Mucosa of descending colon (tissue), 1 donor: ENCODE measurements around a stretch of chr12.

- PRO-cap: no peak
Observed at GRCh38 chr12:91171365-91172070, 11.1 kb downstream of the DCN start.

DNA sequence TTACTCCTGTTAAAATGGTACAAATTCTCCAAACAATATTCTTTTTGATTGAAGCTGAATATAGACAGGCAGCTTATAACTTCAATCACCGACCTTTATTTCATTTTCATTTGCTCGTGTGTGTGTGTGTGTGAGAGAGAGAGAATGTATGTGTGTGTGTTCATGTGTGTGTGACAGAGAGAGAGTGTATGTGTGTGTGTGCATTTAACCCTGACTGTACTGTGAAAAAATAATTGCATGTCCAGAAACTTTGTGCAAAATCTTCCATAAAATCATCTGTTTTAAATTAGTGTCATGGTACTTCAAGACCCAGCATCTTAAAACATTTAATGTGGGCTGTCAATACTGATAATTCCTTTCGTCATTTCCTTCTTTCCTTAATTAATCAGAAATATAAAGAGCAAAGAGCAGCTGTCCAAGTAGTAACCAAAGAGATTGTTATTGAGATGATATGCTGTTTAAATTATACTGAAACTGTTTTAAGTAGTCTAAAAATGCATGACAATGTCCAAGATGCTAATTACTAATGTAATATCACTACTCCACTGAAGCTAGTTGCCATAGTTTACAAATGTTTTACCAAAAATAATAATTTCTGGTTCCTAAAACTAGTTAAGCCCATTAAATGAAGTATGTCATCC lies 1.5 kb downstream of the DCN start:
- PRO-cap: no peak

DNA sequence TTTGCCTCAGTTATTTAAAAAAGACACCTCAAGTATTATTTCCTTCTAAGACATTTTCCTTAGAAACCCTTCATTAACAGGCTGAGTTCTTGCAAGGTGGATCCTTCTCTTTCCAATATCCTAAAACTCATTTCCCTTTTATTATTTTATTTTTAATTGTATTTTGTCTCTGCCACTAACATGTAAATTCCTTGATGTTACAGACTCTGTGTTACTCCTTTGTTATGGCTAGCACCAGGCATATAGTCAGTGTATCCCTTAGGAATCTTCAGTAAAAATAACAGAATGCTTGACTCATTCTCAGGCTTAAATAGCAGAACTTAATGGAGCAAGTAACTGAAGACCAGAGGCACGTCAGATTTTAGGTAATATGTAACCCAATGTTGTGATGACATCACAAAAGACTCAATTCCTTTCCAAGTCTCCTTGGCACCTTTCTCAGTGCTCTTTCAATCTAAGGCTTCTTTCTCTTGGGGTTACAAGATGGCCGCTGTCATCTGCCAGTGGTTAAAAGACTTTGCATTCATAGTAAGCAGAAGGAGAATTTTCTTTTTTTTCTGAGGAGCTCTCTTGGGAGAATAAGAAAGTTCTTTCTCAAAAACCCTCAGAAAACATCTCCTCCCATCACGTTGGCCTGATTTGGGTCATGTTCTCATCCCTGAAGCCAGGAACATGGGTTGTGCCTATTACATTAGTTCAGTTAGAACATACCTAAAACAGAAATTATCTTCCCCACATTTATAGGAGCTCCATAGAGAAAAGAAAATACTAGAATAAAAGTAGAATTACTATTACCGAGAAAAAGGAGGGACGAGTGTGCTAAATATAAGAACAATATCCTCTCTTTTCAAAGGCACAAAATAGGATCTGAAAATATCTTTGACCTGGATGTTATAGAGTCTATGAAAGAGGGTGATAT lies 33.4 kb upstream of the DCN start:
- PRO-cap: no peak

GRCh38 chr12:91327234-91327530 lies 144.6 kb upstream of the DCN start:
- PRO-cap: no peak

GRCh38 chr12:91578780-91579175 lies 396.2 kb upstream of the DCN start:
- PRO-cap: no peak

DNA sequence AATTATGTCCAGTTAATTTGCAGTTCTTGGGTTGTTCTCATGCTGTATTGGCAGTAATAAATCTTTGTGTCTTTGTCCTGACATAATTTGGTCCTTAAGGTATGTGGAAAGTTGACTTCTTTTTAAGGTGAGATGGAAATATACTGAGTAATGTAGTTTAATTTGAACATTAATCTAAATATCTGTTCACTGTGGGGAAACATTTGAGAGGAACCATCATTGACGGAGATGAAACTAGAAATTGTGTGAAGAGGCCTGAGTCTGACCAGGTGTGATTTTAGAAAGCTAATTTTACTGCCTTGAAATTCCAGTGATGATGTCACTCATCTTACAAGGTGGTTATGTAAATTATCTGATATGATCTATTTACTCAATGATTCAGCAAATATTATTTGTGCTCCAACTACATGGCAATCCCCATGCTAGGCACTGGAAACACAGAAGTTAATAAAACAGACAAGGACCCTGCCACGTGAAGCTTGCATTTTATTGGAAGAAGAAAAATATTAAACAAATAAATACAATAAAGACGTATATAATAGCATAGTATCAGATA lies 435.6 kb upstream of the DCN start:
- PRO-cap: no peak

DNA sequence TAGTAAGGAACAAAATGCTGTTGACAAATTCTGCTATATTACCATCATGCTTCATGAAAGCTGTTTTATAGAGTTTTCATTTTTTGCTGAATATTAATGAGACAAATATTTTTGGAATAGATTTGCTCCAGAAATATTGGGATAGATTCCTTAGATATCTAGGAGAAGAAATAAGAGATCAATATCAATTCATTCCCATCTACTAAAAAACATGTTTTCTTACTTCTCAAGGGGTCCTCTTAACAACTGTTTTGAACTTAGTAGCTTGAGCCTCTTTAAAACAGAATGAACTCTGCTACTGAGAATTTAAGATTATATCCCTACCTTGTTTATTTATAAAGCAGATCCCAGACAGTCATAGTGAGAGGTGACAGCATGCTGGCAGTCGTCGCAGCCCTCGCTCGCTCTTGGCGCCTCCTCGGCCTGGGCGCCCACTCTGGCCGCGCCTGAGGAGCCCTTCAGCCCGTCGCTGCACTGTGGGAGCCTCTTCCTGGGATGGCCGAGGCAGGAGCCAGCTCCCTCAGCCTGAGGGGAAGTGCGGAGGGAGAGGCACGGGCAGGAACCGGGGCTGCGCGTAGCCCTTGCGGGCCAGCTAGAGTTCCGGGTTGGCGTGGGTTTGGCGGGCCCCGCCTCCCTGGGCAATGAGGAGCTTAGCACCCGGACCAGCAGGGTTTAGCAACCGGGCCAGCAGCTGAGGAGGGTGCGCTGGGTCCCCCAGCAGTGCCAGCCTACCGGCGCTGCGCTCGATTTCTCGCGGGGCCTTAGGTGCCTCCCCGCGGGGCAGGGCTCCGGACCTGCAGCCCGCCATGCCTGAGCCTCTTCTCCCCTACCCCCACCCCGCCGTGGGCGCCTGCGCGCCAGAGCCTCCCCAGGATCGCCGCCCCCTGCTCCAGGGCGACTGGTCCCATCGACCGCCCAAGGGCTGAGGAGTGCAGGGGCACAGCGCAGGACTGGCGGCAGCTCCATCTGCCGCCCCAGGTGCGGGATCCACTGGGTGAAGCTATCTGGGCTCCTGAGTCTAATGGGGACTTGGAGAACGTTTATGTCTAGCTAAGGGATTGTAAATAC lies 451.1 kb upstream of the DCN start:
- PRO-cap: no peak

GRCh38 chr12:91834578-91834777 lies 311.2 kb downstream of the BTG1 start:
- PRO-cap: no peak

DNA sequence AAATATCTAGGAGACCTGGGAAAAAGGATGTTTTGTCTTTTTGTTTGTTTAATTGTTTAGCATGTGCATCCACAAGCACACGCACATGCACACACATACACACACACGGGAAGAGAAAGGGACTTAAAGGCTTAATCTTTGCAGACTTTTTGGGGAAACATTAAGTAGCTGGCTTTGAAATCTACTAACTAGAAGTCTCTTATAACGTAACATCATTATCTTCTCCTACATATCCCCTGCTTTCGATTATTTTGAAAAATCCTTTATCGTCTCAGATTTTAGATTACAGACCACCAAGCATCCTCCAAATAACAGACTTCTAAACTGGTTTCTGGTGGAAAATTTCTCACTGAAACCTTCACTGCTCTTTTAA lies 37.5 kb downstream of the BTG1 start:
- PRO-cap: no peak

DNA sequence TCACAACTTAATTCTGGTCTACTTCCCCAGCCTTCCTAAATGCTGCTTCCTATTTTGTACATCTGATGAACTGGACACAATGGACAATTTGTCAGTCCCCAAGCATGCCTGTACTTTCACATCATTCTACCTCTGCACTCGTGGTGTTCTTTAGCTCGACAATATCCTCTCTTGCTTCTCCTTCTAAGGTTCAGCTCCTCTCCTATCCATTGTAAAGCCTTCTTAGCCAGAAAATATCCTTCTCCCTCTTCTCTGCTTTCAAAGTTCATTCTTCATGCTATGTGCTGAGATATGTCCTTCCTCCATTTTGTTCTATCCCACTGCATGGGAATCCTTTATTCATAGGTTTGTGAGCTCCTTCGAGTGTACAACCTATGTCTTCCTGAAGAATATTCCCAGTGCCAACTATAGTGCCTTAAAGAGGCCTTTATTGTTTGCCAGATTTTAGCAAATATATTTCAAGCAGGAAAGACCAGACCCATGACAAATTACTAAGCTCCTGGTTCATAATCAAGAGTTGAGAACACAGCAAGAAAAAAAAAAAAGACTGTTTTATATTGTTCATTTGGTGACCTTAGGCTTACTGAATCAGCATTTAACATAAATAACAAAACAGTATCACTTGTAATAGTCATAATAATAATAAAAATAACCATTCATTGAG lies 33.5 kb downstream of the BTG1 start:
- PRO-cap: no peak

DNA sequence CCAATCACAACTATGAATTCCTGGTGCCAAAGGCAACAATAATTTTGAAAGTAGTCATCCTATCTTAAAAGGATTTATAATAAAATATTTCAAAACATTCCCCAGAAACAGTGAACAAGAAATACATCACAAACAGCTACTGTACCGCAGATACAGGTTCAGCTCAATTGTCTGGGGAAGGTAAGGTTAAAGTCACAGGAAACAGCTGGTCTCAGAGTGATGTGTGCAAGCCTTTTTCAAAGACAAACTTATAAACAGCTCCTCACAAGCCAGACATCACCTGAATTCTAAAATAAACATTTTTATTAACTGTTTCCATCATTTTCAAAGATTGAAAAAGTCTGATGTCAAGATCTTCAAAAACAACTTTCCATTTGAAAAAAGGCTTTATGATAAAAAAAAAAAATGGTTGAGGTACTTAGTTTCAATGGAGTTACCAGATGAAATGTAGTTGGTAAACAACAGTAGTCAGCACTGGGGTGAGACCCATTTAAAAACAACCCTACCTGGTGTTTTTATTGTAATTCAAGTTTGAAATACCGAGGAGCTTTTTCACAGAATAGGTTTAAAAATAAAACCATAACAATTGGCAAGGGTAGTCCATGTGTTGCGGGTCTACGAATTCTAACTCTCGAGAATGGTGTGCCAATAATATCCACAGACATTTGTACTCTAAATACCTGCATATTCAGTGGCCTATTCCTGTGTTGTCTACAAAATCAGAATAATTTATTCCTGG lies 4.0 kb downstream of the BTG1 start:
- PRO-cap: bidirectional peak, plus-strand start at position 454 of the sequence, minus-strand start at position 225 of the sequence

- PRO-cap: no peak
Observed at GRCh38 chr12:92143141-92143592, 2.5 kb downstream of the BTG1 start.

DNA sequence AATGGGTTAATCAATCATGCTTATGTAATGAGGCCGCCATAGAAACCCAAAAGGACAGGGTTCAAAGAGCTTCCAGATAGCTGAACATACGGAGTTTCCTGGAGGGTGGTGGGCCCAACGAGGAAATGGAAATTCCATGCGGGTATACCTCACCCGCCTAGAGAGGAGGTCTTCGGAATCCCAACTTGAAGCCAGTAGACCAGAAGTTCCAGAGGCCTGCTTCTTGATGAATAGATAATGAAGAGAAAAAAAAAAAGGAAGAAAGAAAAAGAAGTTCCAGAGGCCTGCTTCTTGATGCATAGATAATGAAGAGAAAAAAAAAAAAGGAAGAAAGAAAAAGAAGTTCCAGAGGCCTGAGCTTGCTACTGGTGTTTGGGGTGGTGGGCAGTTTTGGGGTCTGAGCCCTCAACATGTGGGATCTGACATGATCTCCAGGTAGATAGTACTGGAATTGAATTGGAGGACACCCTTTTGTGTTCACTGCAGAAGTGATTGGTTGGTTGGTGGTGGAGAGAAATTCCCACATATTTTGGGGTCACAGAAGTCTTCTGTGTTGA lies 11.3 kb upstream of the BTG1 start:
- PRO-cap: no peak

DNA sequence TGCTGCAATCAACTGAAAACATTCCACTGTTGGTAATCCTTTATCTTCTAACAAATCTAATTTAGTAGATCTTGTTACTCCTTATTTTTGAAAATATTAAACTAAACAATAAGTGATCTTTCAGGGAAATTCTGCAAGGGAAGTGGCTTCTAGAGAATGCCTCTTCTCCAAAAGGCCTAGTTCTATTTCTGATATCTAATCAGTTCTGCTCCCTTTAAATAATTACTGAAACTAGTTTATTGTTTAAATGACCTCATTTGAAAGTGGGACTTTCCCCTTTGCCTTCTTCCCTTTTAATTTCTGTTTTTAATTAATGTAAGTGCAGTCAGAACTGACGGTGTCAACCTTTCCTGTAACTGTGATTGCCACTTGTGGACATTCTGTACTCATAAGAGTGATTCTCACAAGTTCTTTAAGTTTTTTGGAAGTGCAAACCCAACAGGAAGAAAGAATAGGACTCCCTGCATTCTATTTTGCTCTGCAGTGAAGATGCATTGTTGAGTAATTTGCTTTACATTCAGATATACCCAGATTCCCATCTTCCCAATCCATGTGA lies 265.4 kb upstream of the PLEKHG7 start:
- PRO-cap: no peak

DNA sequence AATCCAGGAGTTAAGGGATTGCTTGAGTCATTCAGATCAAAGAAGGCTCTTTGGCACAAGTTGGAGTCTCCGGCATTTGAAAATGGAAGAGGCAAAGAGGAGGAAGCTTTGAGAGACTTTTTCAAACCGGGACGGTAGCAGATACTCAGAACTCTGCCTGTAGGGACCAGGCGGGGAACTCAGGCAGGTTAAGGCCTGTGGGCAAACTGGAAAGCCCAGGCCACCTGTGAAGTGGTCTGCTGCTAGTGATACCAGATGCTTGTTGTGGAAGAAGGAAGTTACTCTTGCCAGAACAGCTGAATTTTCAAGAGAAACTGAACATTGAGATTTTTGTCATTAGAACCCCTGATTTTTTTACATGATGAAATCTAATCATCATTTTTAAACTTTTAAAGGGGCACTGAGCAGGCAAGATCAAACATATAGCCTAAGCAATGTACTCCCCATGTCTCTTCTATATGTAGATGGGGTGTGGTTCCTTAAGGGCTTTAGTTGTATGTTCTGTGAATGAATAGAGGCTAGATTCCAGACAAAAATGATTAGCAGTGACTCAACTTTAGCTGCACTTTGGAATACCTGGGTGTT lies 256.9 kb upstream of the PLEKHG7 start:
- PRO-cap: unidirectional peak, minus-strand start at position 250 of the sequence

- PRO-cap: no peak
Observed at GRCh38 chr12:92503344-92504301, 199.2 kb upstream of the PLEKHG7 start.

DNA sequence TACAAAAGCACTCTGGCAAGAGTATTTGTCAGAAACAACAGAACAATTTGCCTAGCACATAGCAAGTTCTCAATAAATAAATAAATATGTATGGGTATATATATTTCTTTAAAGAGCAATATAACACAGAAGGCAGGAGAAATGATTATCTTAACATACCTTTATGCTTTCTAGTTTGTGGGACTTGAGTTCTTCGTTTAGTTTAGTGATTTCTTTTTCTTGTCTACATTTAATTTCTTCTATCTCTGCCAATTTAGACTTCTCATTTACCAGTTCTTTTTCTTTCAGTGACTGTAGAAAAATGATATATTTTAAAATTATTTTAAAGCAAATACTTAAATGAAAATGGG lies 77.3 kb downstream of the PLEKHG7 start:
- PRO-cap: no peak

GRCh38 chr12:93315121-93315816 lies 62.5 kb upstream of the NUDT4 start:
- PRO-cap: bidirectional peak, plus-strand start at chr12:93315387, minus-strand start at chr12:93315329

GRCh38 chr12:93378150-93378281 lies 291 bp downstream of the NUDT4 start:
- PRO-cap: no peak

DNA sequence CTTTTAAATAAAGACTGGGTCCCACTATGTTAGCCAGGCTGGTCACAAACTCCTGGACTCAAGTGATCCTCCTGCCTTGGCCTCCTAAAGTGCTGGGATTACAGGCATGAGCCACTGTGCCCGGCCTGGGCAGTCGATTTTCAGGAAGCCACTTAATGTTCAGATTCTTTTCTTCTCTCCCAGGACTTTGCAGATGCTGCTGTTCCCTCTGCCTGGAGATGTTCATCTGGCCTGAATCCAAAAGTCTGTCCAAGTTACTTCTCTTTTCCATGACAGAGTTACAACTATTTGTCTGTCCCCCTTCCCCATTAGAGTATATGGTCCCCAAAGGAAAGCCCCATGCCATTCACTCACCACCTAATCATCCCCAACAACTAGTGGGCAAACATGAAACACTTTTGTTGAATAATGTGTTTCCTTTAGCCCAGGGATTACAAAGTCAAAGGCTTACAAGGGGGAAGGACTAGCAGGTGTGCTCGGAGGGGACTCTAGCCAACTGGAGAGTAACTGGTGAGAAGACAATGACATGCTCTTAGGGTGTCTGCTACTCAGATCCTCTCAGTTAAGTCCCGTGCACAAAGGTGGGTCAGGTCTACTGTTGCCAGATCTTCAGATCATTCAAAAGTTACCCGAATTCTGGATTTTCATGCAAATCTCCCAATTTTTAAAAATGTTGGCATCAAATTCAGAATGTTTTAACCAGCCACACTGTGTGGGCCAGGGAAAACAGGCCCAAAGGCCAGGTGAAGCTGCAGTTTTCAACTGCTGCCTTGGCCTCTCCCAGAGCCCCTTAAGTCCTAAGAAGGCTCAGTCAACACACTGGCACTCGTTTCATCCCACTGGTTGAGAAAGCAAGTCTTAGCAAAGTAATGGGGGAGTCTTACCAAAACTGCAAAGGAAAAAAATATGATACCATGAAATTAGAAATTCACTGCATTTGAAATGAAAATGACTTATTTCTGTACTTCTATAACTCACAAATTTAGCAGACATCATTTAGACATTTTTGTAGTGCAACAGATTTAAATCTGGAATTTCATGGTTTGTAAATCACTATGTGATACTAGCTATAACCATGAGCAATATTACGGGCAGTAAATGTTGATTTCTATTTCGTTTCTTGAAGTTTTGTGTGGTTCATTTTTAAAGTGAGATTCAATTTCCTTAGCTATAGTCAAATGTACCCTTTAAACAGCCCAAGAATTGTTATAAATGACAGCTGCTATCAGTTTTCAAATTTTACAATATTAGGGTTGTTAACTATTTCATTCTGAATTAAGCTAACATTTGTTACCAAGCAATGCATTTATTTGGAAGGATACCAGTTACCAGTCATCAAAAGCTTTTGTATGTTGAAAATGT lies 29.8 kb downstream of the NUDT4 start:
- PRO-cap: no peak